Skeletal muscle tissue (tissue), 7 donors: ENCODE data around the genes SPRYD3 and ZNF740.

GRCh38 chr12:52876359-52877000, 27.7 kb upstream of the KRT78 start:
- PRO-cap, 3 experiments, result no peak in any of the 3 experiments
- RAMPAGE, long total RNA, result no peak
- RRBS, 2 experiments, result no CpG with 5 or more reads among the region's 10 CpGs

GRCh38 chr12:52896564-52897106, 8.2 kb downstream of the KRT8 start:
- PRO-cap, 3 experiments, result no peak in any of the 3 experiments
- RAMPAGE, long total RNA, result no peak
- RRBS, 2 experiments, result no CpG with 5 or more reads among the region's 1 CpG

DNA sequence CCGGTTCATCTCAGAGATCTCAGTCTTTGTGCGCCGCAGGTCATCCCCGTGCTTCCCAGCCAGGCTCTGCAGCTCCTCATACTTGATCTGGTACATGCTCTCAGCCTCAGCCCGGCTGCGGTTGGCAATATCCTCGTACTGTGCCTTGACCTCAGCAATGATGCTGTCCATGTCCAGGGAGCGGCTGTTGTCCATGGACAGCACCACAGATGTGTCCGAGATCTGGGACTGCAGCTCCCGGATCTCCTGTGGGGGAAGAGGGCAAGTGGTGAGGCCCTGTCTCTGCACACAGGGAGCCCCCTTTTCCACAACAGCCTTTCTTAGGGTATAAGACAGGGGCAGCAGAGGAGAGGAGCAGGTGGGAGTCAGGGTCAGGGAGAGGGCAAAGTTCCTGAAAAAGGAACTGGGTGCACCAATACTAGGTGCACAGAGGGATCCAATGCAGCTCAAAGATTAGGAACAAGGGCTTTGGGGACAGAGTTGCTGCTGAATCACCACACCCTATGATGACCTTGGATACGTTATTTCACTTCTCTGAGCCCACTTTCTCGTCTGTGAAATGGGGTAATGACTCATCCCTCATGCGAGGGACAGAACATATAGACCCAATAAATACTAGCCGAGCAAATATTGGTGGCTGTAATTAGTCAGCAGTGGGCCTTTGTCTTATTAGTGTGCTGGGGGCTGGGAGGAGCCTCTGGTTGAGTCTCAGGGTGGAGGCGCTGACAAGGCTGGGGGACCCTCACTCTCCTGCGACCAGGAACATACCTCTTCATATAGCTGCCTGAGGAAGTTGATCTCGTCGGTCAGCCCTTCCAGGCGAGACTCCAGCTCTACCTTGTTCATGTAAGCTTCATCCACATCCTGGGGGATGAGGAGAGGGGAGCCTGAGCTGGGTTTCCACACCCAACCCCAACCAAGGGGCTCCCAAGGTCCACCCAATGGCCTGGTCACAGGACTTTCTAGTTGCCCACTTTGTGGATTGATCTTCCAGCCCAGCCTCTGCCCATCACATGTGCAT, 4.7 kb downstream of the KRT8 start:
- PRO-cap, 3 experiments, result no peak in any of the 3 experiments
- RAMPAGE, long total RNA, result no peak
- RRBS, 2 experiments, result no CpG with 5 or more reads among the region's 19 CpGs

DNA sequence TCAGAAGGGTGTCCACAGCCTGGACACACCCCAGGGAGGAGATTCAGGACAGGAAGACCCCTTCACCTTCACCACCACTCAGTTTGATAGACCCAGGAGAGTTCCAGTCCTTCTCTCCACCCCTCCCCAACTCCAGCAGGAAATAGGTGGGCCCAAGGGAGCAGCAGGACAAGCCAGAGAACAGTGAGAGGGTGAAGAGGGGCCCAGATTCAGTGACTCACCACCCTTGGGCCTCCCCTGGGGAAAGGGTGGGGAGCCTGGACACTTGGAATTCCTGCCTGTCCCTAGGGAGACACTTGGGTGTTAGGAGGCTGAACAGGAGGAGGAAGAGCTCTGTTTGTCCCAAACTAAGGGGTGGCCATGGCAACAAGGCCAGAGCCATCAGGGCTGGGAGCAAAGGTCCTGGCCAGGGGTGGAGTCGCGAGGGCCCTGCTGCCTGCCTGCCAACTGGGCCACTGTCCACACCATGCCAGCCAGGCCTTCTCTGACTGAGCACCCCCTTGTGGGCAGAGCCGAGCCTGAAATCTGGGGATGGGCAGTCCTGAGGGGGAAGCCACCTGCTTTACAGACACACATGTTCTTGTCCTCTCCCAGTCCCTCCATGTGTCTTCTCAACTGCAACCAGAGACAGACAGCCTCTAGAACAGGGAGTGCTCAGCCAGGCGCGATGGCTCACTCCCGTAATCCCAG, 21.6 kb upstream of the KRT18 start:
- PRO-cap, 3 experiments, result no peak in any of the 3 experiments
- RAMPAGE, long total RNA, result no peak
- RRBS, 2 experiments, result no CpG with 5 or more reads among the region's 6 CpGs

DNA sequence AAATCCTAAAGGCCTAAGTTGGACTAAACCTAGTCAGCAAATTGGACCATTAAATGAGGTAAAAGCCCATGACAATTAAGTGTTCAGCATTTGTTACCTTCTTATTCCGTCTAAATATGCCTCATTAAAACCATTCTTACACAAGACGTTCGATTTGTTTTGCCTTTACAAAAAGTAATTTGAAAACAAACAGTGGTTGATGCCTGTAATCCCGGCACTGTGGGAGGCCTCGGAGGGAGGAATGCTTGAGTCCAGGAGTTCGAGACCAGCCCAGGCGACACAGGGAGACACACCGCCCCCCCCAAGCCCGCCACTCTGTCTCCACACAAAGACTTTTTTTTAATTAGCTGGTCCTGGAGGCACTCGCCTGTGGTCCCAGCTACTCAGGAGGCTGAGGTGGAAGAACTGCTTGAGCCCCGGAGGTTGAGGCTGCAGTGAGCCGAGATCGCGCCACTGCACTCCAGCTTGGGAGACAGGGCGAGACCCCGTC, 1.0 kb upstream of the EIF4B start:
- PRO-cap, 3 experiments, result no peak in any of the 3 experiments
- RAMPAGE, long total RNA, result no peak
- RRBS, 2 experiments, result no CpG with 5 or more reads among the region's 16 CpGs

GRCh38 chr12:53009547-53010674, 3.7 kb downstream of the EIF4B start:
- PRO-cap, 3 experiments, result no peak in any of the 3 experiments
- RAMPAGE, long total RNA, result no peak
- RRBS, 2 experiments, result no CpG with 5 or more reads among the region's 5 CpGs

DNA sequence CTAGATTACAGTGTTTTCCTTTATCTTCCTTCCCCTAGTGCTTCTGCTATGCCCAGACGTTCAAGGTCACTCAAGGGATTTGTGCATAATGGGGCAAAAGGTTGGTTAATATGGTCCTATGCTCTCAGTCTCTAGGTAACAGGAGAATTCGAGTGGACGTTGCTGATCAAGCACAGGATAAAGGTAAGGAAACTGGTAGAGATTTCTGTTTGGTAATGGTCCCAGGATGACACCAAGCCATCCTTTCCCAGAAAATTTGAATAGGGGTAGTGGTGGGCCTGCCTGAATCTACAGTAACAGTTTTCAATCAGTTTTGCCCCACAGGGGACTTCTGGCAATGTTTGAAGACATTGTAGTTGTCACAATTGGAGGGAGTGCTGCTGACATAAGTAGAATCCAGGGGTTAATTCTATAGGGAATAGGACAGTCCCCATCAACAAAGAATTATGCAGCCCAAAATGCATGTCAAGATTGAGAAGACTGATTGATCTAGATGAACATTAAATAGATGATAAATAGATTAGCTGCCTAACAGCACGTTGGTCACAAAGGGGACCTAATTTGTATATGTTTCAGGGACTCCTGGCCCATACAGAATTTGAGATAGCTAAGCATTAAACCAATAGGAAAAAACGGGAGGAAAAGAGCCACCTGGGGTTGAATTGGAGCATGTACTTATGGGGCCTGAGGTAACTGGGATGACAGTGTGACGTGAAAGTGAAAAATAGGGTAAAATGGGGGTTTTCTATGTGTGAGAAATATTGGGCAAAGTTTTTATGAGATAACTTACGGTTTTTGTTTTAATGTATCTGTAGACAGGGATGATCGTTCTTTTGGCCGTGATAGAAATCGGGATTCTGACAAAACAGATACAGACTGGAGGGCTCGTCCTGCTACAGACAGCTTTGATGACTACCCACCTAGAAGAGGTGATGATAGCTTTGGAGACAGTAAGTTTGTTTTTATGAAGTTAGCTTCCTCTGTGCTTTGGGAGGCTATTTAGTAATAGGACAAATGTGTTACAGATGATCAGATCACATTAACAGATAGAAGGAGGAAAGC, 15.8 kb downstream of the EIF4B start:
- PRO-cap, 3 experiments, result no peak in any of the 3 experiments
- RAMPAGE, long total RNA, result no peak
- RRBS, 2 experiments, result no CpG with 5 or more reads among the region's 11 CpGs

- PRO-cap, 3 experiments, result no peak in any of the 3 experiments
- RAMPAGE, long total RNA, result no peak
- RRBS, 2 experiments, result no CpG with 5 or more reads among the region's 3 CpGs
Measured at GRCh38 chr12:53039980-53040455, 9.8 kb upstream of the TNS2 start.

GRCh38 chr12:53063628-53064759, 14.1 kb downstream of the TNS2 start:
- PRO-cap, 3 experiments, result no peak in any of the 3 experiments
- RAMPAGE, long total RNA, result no peak
- RRBS, 2 experiments, result no CpG with 5 or more reads among the region's 19 CpGs

DNA sequence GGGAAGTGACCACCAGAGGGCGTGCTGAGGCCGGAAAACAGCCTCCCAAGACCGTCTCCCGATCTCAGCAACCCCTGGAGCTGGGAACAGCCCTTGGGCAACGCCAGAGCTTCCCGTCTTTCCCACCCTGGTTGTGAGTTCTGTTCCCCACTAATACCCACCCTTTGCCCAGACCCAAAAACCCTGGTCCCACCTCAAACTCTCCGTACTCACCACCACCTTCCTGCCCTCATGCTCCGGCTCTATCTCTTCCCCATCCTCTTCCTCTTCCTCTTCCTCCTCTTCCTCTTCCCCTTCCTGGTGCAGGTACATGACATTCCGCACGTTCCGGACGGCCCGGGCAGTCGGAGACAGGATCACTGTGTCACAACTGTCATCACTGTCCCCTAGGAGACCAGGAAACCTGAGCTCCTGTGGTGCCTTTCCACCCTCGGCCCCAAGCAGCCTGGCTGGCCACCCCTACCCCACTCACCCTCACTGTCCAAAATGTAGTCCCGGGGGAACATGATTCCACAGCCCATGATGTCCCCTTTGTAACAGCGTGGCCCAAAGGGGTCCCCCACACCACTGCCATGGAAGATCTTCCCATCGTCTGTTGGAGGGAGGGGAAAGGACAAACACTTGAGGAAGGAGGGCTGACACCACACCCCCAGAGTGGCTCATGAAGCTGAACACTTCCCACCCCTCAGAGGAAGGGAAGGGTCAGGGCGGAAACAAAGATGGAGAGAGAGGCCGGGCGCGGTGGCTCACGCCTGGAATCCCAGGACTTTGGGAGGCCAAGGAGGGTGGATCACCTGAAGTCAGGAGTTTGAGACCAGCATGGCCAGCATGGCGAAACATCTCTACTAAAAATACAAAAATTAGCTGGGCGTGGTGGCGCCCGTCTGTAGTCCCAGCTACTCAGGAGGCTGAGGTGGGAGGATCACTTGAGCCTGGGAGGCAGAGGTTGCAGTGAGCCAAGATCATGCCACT, 12.8 kb downstream of the SPRYD3 start:
- PRO-cap, 3 experiments, result peak in 1 of 3 experiments; most common minus-strand start position 597 of the sequence (in 1)
- RAMPAGE, long total RNA, result no peak
- RRBS, 2 experiments, result 7 to 8% methylated on average over 3 of the region's 27 CpGs

GRCh38 chr12:53079262-53080230, at the start of gene SPRYD3:
TSS of gene SPRYD3 (minus strand) at chr12:53079390.
- PRO-cap, 3 experiments, result peak in 3 of 3 experiments; most common plus-strand start chr12:53079559 (in 3); most common minus-strand start chr12:53079382 (in 2)
- RAMPAGE, long total RNA, result start-site peak on the minus strand at chr12:53079374-53079392, 35 and 21 reads in 2 replicates
- RRBS, 2 experiments, result under 1 to 2% methylated on average over 29 to 31 of the region's 66 CpGs

- PRO-cap, 3 experiments, result peak in 1 of 3 experiments; most common minus-strand start chr12:53099479 (in 1)
- RAMPAGE, long total RNA, result no peak
- RRBS, 2 experiments, result no CpG with 5 or more reads among the region's 6 CpGs
Measured at GRCh38 chr12:53099185-53099706, 1.8 kb downstream of the IGFBP6 start.

GRCh38 chr12:53115231-53115991, 12.1 kb downstream of the SOAT2 start:
- PRO-cap, 3 experiments, result no peak in any of the 3 experiments
- RAMPAGE, long total RNA, result no peak
- RRBS, 2 experiments, result 71 to 76% methylated on average over 4 of the region's 34 CpGs

GRCh38 chr12:53170176-53170740, 10.3 kb upstream of the ZNF740 start:
- PRO-cap, 3 experiments, result no peak in any of the 3 experiments
- RAMPAGE, long total RNA, result no peak
- RRBS, 2 experiments, result no CpG with 5 or more reads among the region's 11 CpGs

- PRO-cap, 3 experiments, result peak in 3 of 3 experiments; most common plus-strand start chr12:53180750 (in 2); most common minus-strand start chr12:53180558 (in 1)
- RAMPAGE, long total RNA, result no peak
- RRBS, 2 experiments, result 2 to 3% methylated on average over 6 to 12 of the region's 60 CpGs
Measured at GRCh38 chr12:53180397-53180961, at the start of gene ZNF740. TSS of gene ZNF740 (plus strand) at chr12:53180722.

DNA sequence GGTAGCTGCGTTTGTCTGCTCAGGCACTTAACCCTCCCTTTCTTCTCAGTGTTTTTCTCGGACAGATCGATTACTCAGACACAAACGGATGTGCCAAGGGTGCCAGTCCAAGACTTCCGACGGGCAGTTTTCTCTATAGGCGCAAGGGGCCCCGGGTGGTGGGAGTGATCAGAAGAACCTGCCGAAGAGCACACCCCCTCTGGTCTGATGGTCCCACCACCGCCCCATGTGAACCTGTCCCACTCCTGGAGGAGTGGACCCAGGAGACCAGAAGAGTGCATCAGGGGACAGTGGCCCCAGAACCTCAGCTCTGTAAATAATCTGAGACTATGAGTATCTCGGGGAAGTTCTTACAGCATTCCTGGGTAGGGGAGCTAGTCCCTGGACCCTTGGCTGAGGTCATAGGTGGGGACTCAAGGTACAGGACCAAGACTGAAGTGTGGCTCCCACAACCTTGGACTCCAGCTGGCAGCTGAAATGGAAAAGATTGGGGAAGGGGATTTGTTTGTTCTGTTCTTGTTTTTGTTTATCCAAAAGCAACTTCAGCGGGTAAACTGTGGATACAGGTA, 6.8 kb upstream of the CSAD start:
- PRO-cap, 3 experiments, result no peak in any of the 3 experiments
- RAMPAGE, long total RNA, result no peak
- RRBS, 2 experiments, result no CpG with 5 or more reads among the region's 12 CpGs

- PRO-cap, 3 experiments, result no peak in any of the 3 experiments
- RAMPAGE, long total RNA, result no peak
- RRBS, 2 experiments, result 12 to 13% methylated on average over 10 of the region's 20 CpGs
Measured at GRCh38 chr12:53223033-53223751, 8.8 kb downstream of the RARG start.

- PRO-cap, 3 experiments, result no peak in any of the 3 experiments
- RAMPAGE, long total RNA, result no peak
- RRBS, 2 experiments, result 78 to 88% methylated on average over 1 of the region's 12 CpGs
Measured at GRCh38 chr12:53287654-53288330, 7.5 kb upstream of the PFDN5 start.

DNA sequence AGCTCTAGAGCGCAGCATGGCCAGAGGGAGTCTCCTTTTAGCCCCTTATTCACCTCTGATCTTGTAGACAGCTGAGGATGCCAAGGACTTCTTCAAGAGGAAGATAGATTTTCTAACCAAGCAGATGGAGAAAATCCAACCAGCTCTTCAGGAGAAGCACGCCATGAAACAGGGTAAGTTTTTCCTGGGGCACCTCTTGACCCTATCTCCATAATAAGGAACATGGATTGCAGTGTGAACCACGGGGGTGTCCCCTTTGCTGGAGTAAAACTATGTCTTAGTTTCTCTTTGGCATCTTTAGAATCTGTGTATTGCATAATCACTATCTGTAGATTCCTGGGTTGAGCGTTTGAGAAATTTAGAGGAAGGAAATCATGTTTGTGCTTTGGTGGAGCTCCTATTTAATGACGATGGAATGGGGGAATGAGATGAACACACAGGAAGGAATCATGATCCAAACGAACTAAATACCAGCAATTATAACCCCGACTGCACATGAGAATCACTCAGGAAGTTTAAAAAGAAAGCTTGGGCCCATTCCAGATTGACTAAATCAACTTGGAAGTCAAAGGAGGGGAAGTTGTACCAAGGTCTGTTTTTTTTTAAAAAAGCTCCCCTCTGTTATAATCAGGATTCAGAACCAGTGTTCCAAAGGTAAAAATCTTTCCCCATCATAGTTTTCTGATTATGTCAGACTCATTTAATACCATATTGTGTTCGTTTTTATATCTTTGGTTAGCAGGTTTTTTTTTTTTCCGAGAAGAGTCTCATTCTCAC, 1.3 kb upstream of the MYG1 start:
- PRO-cap, 3 experiments, result no peak in any of the 3 experiments
- RAMPAGE, long total RNA, result no peak
- RRBS, 2 experiments, result no CpG with 5 or more reads among the region's 9 CpGs

- PRO-cap, 3 experiments, result peak in 3 of 3 experiments; most common plus-strand start chr12:53325037 (in 2); most common minus-strand start chr12:53324865 (in 2)
- RAMPAGE, long total RNA, result no peak
- RRBS, 2 experiments, result 1 to 2% methylated on average over 24 of the region's 75 CpGs
Measured at GRCh38 chr12:53324662-53325536, 3.5 kb upstream of the AAAS start.